ENCODE data around the gene KCNMB3.

GRCh38 chr3:173006979-173007475, 134.0 kb downstream of the SPATA16 start:
- PRO-cap: no peak
- RAMPAGE, long total RNA, 3 experiments: no peak in any of the 3 experiments

- PRO-cap: no peak
- RAMPAGE, long total RNA, 3 experiments: no peak in any of the 3 experiments
Observed at GRCh38 chr3:175432860-175433485, 573.8 kb downstream of the NAALADL2 start.

GRCh38 chr3:176360511-176360893, 836.8 kb downstream of the TBL1XR1 start:
- PRO-cap: no peak
- RAMPAGE, long total RNA, 3 experiments: no peak in any of the 3 experiments

DNA sequence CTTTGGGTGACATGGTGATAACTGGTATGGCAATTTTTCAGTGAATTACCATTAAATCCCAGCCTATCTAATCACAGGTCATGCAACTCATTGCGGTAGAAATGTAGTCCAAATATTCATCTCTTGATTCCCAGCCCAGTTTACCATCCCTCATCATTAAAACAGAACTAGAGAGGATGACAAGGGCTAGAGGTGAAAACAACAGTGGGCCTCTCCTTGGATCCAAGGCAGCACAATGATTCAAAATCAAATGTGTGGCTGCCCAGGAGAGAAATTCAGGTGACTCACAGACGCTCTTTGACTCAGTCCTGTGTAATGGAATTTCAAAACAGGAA, 246.6 kb downstream of the TBL1XR1 start:
- PRO-cap: unidirectional peak, minus-strand start at position 237 of the sequence
- RAMPAGE, long total RNA, 3 experiments: no peak in any of the 3 experiments

- PRO-cap: no peak
- RAMPAGE, long total RNA, 3 experiments: no peak in any of the 3 experiments
Observed at GRCh38 chr3:177033971-177034389, 163.3 kb downstream of the TBL1XR1 start.

- PRO-cap: no peak
- RAMPAGE, long total RNA, 3 experiments: no peak in any of the 3 experiments
Observed at GRCh38 chr3:177050433-177050739, 146.9 kb downstream of the TBL1XR1 start.

- PRO-cap: no peak
- RAMPAGE, long total RNA, 3 experiments: no peak in any of the 3 experiments
Observed at GRCh38 chr3:177057226-177058357, 139.7 kb downstream of the TBL1XR1 start.

DNA sequence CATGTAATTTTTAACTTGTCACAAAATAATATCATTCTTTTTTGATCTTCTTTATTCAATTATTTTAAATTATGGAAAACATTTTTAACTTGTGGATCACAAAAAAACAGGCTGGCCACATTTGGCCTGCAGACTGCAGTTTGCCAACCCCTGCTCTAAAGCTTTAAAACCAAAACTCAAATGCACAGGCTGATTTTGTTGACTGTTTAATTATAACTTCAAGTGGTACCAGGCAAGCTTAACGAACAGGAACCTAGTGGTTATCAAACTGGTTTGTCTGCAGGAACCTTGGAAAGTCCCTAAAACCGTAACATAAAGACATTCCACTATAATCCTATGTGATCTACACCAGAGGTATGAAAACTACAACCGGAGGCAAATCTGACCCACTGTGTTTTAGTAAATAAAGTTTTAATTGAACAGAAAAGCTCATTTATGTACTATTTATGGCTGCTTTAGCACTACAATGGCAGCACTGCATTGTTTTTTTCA, 52.4 kb downstream of the TBL1XR1 start:
- PRO-cap: no peak
- RAMPAGE, long total RNA, 3 experiments: no peak in any of the 3 experiments

DNA sequence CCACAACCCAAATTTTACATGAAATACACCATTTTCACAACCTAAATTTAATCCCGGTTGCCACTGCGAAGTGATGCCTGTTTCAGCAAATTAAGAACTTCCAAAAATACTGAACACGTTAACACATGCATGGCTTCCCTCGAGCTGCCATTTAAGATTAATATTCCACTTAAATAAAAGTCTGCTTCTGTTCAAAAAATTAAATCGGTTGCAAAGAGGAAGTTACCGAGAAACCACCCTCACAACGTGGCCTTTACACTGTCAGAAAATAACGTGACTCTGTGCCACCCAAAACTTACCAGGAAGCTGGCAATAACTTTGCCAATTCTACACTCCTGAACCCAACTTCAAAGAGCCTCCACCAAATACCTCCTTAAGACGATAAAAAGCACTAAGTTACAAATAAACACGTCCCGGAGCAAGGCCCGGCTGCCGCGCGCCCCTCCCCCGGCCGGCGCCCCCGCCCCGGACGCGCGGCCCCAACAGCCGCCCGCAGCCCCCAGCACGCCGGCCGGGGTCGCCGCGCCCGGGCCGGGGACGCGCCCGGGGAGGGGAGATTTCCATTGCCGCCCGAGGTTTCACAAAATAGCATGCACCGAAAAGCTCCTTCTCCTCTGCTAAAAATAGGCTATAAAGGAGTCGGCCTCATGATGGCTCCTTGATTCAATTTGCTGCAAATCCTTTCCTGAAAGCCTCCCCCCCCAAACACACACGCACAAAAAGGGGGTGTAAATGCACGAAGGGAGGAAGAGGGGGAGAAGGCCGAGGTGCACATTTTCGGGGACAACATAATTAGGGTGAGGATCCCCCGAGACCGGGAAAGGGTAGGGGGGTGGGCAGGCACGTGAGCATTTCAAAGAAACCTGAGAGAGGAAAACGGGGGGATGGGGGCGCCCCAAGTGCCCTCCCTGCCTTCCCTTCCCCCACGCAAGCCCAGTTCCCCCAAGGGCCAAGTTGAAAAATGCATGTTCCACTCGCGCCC, 950 bp downstream of the TBL1XR1 start:
- PRO-cap: no peak
- RAMPAGE, long total RNA, 3 experiments: no peak in any of the 3 experiments

DNA sequence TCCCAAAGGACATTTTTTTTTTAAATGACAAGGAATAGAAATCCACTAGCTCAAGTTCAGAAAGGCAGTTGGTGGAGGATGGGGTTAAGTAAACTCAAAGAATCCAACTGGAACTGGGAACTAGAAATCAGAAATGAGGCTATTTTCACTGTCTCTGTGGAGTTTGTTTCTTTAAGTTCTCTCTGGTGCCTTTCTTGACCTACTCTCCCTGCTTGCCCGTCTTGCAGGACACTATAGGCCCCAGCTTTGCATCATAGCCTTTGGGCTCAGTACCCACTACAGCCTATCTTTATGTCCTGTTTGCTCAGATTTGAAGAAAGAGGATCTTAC, 231.7 kb upstream of the TBL1XR1 start:
- PRO-cap: no peak
- RAMPAGE, long total RNA, 3 experiments: no peak in any of the 3 experiments

- PRO-cap: no peak
- RAMPAGE, long total RNA, 3 experiments: no peak in any of the 3 experiments
Observed at GRCh38 chr3:177449399-177449761, 252.1 kb upstream of the TBL1XR1 start.

GRCh38 chr3:178418896-178419409, 117.3 kb upstream of the KCNMB2 start:
- PRO-cap: no peak
- RAMPAGE, long total RNA, 3 experiments: no peak in any of the 3 experiments

DNA sequence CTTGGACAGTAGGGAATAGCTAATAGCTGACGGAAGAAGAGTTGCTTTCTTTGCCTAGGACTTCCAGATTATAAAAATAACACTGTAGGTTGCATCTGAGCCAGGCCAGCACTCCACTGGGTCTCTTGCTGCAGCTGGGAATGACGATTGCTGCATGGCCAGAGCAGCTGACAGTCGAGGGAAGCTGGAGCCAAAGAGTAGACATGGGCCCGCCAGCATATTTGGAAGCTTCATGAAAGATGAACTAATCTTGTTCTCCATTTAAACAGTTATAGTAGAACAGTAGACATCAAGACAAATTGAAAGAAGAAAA, 81.4 kb upstream of the KCNMB2 start:
- PRO-cap: no peak
- RAMPAGE, long total RNA, 3 experiments: no peak in any of the 3 experiments

GRCh38 chr3:178558549-178559303, 22.5 kb downstream of the KCNMB2 start:
- PRO-cap: no peak
- RAMPAGE, long total RNA, 3 experiments: no peak in any of the 3 experiments

DNA sequence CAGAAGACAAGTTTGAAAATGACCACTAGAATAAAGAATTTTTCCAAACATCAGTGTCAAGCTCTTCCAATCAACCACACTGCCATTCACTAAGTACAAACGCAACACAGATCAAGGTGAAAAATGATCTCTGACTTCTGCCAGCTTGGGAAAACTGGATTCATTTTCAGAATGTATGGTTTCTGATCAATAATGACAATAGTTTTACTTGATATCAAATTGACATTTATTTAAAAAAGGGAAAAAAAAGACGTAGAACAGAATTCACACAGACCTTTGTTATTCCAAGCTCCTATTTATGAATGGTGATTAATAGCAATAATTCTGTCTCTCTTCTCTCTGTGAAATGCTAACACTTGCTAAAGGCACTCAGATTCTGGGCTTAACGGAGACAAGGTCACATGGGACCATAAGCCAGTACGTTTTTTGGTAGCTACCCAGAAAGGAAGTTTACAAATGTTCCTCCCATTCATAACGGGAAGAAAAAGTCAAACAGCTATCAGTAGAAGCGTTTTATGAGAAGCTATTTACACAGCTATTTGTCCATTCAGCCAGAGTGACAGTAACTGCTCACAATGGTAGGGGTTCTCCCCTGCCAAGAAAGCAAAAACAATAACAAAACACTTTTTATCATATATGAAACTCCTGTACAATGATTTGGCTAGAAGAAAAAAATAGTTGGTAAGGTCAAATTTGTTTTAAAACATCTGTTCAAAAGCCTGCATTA, 51.6 kb downstream of the ZMAT3 start:
- PRO-cap: no peak
- RAMPAGE, long total RNA, 3 experiments: no peak in any of the 3 experiments

GRCh38 chr3:179148909-179149938, 1.1 kb downstream of the PIK3CA start:
- PRO-cap: no peak
- RAMPAGE, long total RNA, 3 experiments: no peak in any of the 3 experiments

GRCh38 chr3:179220870-179221300, 30.0 kb downstream of the KCNMB3 start:
- PRO-cap: no peak
- RAMPAGE, long total RNA, 3 experiments: no peak in any of the 3 experiments

DNA sequence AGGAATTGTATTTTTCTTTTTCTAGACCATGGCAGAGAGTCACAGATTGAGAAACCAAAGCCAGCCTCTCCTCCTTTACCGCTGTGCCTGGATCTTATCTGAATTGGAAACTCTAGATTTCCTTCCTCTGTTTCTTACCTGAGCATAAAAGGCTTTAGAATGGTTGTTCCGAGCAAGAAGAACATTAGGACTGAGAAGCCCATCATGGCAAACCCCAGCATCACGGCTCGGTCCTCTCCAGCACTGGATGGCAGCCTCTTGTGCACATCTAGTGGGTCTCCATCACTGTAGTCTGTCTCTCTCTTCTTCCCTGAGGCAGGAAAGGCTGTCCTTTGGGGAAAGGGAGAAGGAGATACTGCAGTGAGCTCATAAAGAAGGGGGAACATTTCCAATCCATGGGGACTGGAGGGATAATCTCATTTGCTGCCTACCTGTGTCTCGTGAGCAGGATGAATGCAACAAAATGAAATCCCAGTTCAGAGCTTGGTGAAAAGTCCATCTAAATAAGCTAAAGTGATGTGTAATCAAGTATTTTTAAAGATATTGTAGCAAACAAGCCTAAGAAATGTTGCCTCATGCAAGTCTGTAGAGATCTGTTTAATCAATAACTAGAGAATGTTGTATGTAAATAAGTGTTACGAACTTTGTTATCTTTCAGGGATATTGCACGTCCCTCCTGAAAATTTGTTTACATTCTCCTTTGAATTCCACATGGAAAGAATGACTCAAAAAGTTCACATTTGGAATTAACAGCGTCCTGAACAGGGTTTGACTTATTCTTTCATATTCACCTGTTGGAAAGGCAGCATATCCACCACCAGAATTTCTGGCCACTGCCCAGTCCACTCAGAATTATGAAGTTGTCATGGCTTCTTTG, at the start of gene KCNMB3:
Gene KCNMB3, minus strand, starts transcription at position 510 of the 877 bp plus-strand sequence.
- PRO-cap: no peak
- RAMPAGE, long total RNA, 3 experiments: no peak in any of the 3 experiments

DNA sequence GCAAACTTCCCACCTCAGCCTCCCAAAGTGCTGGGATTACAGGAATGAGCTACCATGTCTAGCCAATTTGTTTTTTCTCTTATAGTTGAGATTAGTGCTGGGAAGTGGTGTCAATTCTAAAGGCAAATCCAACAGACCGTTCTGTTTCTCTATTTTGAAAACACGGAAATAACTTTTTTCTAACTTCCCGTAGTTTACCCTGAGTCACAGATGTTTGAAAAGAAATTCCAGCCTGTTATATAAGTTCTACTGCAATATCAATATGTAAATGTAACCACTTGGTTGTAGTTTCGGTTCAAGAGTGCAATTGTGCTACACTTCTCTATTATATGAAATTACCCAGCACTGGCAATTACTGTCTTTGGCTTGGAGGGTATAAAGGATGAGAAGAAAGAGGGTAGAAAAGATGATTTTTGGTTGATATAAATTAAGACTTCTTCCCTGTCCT, 22.3 kb upstream of the GNB4 start:
- PRO-cap: no peak
- RAMPAGE, long total RNA, 3 experiments: no peak in any of the 3 experiments

- PRO-cap: no peak
- RAMPAGE, long total RNA, 3 experiments: no peak in any of the 3 experiments
Observed at GRCh38 chr3:179608615-179609419, 4.2 kb downstream of the NDUFB5 start.

Data from gastrocnemius medialis (tissue), 3 donors.